Left common carotid artery plus branches (tissue), 1 donor: ENCODE data around the gene ATXN1.

DNA sequence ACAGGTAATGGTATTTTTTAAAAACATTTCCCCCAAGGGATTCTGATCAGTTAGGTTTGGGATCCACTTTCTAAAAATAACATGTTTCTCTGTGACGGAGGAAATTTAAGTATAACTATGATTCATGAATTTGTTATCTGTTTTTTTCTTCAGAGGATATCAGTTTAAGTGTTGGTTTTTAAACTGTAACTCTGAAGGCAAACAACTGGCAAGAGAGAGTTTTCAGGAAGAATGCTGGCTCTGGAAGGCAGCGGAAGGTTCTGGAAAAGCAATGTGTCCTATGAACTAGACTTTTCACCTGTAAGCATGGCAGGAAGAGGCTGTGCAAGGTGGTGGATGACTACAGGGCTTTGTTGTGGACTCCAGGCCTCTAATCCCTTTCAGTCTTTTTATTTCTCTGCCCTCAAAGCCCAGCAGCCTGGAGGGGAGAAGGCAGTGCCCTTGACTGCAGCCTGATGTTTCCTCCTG is 153.1 kb downstream of the GMPR start:
- PRO-cap: no peak

GRCh38 chr6:16419661-16420452 is 181.5 kb downstream of the GMPR start:
- PRO-cap: no peak

DNA sequence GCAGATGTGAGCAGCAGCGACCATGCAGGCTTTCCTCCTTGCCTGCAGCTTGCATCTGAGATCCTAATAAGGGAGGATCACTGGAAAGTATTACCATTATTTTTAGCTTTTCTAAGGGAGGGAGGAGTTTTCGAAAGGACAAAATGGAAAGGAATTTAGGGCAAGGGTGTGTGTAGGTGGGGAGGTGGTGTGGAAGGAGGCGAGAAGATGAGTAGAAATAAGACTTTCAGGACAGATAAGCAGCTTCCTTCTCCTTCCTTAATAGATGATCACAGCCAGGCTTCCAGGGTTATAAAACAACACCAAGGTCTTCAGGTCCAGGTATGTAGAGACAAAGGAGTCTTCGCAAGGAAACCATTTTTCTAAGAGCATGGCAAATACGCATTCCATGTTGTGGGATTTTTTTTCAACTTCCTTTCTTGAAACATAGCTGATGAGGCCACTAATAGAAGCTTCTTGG is 216.5 kb downstream of the ATXN1 start:
- PRO-cap: no peak

DNA sequence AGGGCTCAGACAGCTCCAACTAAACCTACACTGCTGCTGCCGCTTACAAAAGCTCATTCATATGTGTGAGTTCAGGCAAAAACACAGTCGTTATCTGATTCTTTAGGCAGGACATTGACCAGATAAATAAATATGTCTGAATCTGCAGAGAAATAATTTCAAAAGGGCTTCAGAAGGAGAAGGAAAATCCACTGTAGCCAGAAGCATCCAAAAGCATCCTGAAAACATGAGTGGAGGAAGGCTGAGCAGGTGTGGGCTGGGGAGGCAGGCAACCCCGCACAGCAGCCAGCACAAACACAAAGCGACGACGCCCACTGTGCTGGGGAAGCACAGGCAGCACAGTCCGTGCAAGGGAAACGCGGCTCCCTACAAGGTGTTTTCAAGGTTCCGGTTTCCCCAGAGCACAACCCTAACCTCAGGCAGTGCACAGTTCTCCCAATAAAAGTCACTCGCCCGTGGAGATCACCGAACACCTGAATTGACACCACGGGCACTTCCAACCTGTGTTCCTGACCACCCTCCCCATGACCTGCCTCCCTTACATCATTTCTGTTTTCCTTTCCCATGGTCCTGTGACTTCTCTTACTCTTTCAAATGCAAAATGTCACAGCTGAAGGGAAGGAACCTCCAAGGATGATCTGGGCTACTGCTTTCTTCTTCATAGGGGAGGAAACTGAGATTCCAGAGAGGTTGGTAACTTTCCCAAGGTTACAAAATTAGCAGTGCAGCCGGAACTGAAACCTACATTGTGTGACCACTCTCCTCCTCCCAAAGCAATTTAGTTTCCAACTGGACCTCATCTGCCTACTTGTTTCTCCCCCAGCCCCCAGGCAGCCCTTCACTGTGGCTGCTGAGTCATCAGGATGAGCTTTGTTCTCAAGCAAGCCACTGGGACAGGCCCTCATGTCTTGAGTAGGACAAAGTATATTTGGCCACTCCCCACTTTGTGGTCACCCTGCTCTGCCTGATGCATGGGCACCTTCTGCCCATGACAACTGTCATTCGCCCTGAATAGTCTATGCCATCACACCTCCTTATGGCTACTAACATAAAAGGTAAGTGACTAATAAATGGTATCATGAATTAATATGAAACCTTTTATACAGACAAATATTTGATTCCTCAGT is 125.3 kb downstream of the ATXN1 start:
- PRO-cap: no peak

- PRO-cap: no peak
Observed at GRCh38 chr6:16681120-16681536, 80.1 kb downstream of the ATXN1 start.

- PRO-cap: no peak
Observed at GRCh38 chr6:16740946-16741492, 20.2 kb downstream of the ATXN1 start.

DNA sequence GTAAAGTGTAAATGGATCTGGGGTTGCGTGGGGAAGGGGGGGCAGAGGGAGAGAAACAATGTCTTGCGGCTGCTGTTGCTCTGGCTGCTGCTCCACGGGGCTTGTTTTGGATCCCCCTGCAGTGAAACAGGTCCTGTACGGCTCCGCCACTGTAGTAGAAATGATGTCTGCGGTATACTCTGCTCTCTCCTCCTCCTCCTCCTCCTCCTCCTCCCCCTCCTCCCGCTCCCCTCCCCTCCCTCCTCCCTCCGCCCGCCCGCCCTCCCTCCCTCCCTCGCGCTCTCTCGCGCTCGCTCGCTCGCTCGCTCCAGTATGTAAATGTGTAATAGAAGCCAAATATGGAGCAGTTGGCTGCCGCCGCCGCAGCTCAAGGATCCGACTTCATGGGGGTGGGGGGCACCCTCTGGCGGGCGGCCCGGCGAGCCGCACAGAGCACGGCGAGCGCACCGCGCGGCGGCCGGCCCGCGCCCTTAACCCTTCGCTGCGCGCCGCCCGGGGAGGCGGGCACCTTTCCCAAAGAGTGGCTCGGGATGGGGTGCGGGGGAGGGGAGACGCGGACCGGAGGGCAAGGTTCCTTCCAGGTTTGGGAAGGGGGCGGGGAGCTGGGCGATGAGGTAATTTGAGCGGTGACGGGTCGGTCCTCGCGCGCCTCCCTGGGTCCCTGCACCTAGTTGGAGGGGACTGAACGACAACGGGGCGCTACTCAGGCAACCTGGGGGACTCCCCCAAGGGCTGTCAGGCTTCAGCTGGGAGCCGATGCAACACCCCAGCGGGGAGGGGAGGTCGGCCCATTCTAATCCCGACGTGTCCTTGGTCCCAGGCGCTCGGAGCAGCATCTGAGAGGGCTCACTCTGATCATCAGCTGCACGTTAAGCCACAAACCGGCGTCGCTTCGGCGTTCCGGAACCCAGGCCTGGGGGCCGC is at the start of gene ATXN1:
Gene ATXN1, minus strand, starts transcription at position 162 of the 924 bp plus-strand sequence.
- PRO-cap: bidirectional peak, plus-strand start at position 399 of the sequence, minus-strand start at position 162 of the sequence; bidirectional peak, plus-strand start at position 670 of the sequence, minus-strand start at position 558 of the sequence

DNA sequence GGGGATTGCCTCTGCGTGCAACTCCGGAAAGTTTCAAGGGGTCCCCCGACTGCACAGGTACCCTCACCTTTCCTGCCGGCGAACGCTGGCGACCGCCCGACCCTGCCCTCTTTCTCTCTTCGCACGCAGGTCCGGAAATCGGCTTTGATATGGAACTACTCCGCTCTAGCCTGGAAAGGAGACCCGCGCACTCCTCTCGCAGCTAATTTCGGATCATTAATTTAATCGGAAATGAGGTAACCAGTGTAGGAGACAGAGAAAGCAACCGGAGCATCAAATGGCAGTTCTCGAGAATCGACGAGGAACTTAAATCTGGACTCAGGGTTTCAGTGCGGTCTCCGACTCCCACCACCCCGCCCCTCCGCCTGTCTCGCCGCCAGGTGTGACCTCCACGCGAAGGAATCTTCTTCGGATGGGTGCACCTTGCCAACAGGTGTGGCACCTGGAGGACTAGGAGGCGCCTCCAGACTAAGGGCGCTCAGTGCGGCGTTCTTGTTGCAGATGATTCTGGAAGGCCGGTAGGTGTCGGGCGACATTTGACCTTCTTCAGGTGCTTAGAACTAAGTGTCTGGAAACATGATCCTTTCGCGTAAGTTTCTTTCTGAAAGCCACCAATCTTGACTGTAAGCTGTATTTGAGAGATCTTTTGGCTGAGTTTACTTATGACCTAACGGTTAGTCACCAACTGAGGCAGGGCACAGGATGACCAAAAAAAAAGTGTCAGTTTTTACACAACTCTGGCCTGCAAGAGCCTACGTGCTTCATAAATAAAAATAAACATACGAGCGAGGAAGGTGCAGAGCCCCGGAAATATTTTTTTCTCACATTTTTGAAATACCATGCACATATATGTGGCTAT is 1.2 kb upstream of the ATXN1 start:
- PRO-cap: unidirectional peak, minus-strand start at position 603 of the sequence

DNA sequence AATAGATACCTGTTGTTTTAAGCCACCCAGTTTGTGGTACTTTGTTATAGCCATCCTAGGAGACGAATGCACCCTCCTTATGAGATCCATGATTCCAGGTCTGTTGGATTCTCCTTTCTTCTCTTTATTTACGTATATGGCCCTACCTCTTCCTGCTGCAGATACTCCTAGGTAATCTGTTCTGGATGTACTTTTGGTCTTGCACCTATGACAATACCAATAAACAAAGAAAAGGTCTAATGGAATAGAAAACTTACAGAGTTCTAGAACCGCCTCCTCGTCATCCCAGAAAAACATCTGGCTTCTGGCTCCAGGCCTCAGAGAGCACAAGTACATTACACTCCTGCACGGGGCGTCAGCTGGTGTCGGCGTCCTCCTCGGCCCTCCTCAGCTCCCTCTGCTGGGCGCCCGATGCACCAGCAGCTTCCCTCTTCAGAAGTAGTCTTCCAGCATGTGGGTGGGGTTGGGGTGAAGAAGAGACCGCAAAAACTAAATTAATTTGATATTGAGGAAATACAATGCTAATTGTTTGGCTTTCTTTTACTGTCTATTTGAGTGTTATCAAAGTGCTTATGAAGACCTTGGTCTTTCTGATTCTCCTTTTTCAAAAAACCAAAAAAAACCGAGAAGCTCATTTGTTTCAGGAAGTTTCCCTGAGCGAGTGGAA is 9.6 kb upstream of the ATXN1 start:
- PRO-cap: no peak

GRCh38 chr6:16985677-16986133 is 116.1 kb upstream of the STMND1 start:
- PRO-cap: no peak

DNA sequence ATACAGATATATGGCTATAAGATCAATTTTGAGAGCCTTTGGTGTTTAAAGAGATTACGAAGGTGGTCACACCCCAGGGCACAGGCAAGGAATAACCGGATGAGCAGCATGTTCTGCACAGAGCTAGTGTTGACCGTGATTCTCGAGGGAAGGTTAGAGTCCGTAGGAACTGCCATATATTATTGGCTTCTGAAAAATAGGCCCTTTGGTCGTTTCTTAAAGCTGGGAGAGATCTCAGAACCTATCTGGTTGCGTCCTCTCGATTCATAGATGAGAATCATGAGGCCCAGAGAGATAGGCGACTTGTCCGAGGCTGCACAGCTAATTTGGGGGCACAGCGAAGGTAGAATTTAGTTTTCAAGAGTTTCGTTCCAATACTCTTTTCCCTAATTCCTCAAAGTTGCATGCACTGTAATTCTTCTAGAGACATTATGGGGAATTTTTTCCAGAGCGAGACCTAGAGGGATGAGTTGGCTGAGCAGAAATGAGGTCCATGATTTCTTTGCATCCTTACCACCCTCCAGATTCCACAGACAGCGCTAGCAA is 794 bp downstream of the STMND1 start:
- PRO-cap: no peak

DNA sequence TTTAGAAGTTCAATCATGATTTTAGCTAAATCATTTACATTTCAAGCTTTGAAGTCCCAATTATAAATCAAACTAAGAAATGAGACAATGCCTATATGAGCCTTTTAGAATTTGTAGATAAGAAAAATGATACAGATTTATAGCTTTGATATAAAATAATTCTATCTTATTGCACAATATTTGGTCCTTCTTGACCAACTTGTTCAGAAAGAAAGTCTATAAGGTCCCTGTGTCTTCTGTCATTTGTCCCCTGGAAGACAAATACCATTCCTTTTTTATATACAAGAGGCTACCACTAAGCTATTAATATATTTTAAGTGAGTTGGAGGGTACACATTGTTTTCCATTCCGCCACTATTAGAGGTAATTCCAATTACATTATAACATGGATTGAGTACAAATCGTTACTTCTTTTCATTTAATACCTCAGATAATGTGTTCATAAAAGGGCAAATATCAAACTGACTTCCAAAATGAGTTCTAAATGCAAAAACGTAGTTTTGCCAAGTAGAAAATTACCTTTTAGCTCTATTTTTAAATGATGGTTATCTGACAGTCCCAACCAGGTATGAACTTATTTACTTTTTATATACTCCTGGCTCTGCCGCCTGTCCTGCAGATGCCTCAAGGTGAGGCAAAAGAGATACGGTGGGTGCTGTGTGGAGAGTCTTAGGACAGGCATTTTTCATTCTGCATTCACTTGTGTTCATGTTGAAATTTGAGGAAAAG is 16.6 kb downstream of the RBM24 start:
- PRO-cap: no peak

DNA sequence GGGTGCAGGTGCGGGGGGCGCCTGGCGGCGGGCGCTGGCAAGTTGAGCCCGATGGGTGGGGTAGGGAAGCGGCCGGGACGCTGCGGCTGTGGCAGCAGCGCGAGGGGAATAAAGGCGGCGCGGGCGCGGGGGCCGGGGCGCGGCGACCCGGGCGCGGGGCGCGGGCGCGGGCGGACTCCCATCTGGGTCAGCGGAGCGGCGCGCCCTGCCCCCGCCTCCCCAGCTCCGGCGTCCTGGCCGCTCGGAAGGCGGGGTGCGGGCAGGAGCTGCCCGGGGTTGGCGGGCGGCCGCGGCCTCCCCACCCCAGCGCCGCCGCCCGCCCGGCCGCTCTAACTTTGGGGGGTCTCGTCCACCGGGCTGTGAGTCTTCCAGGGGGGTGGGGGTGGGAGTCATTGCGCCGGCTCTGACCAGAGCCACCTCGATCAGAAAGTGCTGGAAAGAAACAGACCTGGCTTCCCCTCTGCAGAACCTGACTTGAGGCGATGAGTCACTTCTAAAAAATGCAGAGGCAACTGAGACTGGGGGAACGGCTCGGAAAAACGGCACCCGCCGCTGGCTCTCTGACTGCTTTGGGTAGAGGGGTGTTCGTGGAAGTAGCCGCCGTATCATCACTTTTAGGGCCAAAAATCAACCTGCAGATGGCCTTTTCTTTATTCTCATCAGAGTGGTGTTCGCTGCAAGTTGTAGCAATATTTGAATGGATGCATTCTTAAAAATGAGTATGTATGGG is 561 bp downstream of the CAP2 start:
- PRO-cap: unidirectional peak, minus-strand start at position 331 of the sequence

DNA sequence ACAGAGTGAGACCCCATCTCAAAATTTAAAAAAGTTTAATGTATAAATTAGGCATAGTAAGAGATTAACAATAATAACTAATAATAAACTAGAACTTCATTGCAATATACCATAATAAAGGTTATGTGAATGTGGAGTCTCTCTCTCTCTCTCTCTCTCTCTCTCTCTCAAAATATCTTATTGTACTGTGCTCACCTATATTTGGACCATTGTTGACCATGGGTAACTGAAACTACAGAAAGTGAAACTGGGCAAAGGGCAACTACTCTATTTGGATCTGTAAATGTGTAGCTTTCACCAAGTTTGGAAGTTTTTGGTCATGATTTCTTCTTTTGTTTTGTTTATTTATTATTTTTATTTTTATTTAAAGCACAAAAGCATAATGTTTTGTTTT is 12.0 kb downstream of the CAP2 start:
- PRO-cap: no peak

DNA sequence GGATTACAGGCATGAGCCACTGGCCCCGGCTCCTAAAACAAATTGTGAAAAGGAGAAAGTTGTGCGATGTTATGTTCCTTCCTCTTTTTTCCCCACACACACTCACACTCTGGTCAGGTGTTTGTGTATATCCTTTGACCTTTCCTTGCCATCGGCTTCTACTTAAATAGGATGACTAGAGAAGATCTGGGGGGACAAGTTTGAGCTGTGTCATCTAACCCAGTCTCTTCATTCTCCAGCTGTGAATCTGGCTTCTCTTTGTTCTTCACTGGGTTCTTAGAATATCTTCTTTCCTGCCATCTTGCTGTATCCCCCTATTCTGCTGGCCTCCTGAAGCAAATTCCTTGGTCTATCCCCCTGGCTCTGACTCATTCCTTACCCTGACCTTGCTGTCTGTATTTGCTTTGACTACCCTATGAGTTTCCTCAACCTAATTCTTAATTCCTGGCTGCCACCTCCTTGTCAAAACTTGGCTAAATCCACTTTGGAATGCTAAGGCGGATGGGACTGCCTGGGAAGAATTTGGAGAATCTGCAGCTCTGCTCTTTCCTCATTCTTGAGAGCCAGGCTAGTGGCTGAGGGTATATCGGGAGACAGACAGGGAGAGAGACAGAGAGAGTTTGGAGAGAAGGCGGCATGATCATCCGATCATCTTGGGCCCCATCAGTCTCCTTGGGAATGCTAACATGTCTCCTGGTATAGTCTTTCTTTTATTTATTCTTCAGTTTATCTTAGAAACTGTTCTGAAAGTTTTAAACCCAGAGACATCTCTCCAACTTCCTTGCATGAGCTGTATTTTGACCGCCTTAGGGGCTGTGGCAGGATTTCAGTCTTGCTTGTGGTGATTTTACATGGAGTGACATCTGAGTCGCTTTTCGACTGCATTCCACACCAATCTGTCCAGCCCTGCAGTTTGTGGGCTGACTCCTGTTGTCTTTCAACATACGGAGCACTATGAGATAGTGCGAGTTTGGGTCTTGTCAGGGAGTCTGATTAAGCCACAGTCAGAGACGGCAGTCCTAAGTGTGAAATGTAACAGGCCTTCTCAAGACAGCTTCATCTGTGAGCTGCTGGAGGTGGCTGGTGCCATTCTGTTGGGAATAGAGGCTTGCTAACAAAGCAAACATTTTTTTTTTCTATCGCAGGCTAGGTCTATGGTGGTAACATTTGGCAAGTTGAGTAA is 24.5 kb downstream of the CAP2 start:
- PRO-cap: unidirectional peak, plus-strand start at position 612 of the sequence

DNA sequence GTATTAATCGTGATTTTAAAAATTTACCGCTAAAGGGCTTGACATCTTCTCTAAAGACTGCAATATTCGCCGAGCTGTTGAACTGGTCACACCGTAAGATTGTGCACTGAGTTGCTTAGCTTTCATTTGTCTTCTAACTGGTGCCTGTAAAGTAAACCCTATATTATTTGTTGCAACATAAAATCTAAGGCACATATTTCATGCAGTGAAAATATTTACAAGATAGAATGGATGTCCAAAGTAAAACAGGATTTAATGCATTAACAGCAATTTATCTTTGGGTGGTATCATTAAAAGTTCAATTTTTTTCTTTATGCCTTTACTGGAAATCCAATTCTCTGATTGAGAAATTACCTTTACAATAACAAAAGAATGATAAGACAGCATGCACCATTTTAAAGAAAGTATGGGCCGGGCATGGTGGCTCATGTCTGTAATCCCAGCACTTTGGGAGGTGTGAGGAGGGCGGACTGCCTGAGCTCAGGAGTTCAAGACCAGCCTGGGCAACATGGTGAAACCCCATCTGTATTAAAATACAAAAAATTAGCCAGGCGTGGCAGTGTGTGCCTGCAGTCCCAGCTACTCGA is 37.2 kb downstream of the NUP153 start:
- PRO-cap: no peak

GRCh38 chr6:17671916-17672561 is 34.7 kb downstream of the NUP153 start:
- PRO-cap: no peak

GRCh38 chr6:17705272-17705771 is 1.4 kb downstream of the NUP153 start:
- PRO-cap: unidirectional peak, plus-strand start at chr6:17705612

DNA sequence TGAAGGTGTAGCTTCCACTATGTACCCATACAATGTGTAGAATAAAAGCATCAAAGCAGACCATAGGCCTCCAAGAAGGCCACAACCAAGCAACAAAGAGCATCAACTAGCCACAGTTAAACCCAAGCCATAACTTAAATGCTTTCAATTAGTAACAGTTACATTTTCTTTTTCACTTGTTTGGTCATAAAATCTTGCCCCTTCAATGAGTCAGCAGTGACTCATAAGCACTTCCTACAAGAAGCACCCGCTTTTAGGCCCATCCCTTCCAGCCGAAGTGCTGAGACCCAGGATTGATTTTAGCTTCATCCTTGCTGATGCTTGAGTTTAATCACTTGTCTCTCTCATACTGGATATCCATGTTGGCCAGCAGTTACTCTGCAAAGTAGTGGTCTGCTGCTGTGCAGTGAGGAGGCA is 8.3 kb upstream of the NUP153 start:
- PRO-cap: no peak

DNA sequence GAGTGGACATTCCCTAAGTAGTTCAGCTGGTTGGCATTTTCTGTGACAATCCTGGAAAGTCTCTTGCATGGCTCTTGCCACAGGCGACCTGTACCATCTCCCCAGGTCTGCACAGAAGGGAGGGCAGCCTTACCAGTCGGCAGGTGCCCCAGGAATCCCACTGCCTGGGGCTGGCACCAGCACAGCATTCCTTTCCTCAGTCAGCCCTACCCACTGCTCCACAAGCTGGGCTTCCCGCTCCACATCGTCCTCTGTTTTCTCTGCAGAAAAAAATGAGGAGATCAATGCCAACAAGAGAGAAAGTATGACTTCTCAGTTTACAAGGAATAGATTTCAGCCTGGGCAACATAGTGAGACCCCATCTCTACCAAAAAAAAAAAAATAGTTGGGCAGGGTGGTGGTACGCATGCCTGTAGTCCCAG is 78.7 kb upstream of the NUP153 start:
- PRO-cap: no peak